Right lobe of liver (tissue), 4 donors: ENCODE data around the genes ZNF280A, GNAZ, CHCHD10, GSTT2B and CABIN1.

DNA sequence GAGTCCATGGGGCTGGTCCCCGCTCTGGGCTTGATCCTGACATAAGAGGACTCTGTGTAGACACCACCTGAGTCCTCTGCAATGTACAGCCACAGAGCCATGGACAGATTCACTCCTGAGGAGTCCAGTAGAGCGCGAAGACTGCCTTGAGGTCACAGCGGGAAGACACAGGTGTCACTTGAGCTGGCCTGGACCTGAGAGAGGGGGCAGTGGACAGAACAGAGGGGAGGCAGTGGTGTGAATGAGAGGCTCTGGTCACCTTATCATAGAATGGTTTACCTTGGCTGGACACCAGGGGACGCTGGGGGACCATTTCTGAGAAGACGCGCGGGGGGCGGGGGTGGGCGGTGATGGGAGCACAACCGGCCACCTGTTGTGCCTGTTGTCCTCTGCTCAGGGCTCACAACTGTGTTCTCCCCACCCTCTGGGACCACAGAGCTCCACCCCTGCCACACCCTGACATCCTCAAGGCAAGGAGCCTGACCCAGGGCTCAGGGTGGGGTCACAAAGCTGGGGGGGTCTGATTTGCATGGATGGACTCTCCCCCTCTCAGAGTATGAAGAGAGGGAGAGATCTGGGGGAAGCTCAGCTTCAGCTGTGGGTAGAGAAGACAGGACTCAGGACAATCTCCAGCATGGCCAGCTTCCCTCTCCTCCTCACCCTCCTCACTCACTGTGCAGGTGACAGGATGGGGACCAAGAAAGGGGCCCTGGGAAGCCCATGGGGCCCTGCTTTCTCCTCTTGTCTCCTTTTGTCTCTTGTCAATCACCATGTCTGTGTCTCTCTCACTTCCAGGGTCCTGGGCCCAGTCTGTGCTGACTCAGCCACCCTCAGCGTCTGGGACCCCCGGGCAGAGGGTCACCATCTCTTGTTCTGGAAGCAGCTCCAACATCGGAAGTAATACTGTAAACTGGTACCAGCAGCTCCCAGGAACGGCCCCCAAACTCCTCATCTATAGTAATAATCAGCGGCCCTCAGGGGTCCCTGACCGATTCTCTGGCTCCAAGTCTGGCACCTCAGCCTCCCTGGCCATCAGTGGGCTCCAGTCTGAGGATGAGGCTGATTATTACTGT, 128.0 kb downstream of the ZNF280B start:
- PRO-cap, 4 experiments: no peak in any of the 4 experiments
- RAMPAGE, long total RNA, 2 experiments: start-site peak on the plus strand in 1 of 2 experiments, centred at position 590 of the sequence, 201 reads per replicate

GRCh38 chr22:22520022-22520760, at the start of gene ZNF280A:
Gene ZNF280A, minus strand, starts transcription at chr22:22520270.
- PRO-cap, 4 experiments: no peak in any of the 4 experiments
- RAMPAGE, long total RNA, 2 experiments: no peak in any of the 2 experiments

DNA sequence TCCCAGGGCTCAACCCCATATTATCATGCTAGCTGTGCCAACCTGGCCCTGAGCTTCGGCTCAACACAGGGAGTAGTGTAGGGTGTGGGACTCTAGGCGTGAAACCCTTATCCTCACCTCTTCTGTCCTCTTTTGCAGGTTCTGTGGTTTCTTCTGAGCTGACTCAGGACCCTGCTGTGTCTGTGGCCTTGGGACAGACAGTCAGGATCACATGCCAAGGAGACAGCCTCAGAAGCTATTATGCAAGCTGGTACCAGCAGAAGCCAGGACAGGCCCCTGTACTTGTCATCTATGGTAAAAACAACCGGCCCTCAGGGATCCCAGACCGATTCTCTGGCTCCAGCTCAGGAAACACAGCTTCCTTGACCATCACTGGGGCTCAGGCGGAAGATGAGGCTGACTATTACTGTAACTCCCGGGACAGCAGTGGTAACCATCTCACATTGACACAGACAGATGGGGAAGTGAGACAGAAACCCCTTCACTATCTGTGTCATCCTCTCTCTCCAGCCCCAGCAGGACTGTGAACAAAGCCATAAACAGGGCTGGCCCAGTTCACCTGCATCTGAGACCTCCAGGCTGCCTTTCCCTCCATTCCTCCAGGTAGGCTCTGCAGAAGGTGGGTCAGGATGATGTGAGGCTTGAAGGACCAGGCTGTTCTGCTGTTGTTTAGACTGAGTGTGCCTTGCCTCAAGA, 76.5 kb downstream of the GGTLC2 start:
- PRO-cap, 4 experiments: no peak in any of the 4 experiments
- RAMPAGE, long total RNA, 2 experiments: no peak in any of the 2 experiments

- PRO-cap, 4 experiments: no peak in any of the 4 experiments
- RAMPAGE, long total RNA, 2 experiments: no peak in any of the 2 experiments
Observed at GRCh38 chr22:22734279-22734828, 89.9 kb downstream of the GGTLC2 start.

DNA sequence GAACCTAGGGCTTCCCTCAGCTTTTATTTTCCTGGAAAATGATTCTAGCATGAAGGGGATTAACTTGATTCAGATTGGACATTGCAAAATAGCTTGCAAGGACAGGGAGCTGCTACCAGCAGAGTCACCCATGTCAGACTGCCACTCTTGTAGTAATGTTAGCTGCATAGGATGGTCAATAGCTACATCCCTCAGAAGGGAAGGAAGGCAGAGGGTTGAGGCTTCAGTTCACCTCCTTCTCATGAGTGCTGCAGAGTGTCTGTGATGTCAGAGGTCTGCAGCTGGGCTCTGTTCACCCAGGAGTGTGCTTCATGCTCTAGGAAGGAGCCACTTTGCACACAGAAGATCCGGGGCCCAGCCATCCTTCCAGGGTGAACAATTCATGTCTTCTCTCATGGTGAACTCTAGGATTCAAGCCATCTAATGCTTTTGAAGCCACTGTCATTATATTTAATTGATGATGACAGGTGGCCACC, 16.0 kb downstream of the IGLL5 start:
- PRO-cap, 4 experiments: no peak in any of the 4 experiments
- RAMPAGE, long total RNA, 2 experiments: no peak in any of the 2 experiments

GRCh38 chr22:23016838-23017404, 53.4 kb upstream of the GNAZ start:
- PRO-cap, 4 experiments: no peak in any of the 4 experiments
- RAMPAGE, long total RNA, 2 experiments: no peak in any of the 2 experiments

GRCh38 chr22:23069516-23070686, at the start of gene GNAZ:
Gene GNAZ, plus strand, starts transcription at chr22:23070519.
- PRO-cap, 4 experiments: peak in 2 of 4 experiments; most common plus-strand start chr22:23070325 (in 2); most common minus-strand start chr22:23070082 (in 1)
- RAMPAGE, long total RNA, 2 experiments: no peak in any of the 2 experiments

DNA sequence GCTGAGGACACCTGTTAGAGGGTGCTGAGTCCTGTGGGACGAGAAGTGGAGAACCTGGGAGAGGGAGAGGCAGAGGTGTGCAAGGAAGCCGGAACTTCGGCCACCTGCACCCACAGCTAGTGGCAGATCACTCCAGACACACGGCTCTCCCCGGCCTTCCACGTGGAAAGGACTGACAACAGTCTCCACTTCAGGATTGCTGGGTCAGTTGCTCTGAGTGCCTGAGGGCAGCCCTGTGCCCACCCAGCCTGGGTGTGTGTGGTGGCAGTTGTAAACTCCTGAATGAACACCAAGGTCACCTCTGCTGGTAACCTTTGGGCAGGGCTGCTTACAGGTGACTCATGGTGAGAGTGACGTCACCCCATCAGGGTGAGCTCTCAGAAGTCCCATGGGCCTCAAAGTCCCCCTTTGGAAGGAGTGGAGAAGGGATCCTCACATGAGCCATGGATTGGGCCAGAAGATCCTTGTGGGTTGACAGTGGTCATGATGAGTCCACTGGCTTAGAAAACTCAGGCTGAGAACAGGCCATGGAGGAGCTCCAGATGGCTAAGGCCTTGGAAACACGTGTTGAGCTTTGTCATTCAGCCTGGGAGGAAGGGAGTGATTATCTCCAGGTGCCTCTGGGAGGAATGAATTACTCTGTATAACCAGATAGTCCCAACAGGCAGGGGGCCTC, 71.2 kb downstream of the BCR start:
- PRO-cap, 4 experiments: peak in 2 of 4 experiments; most common plus-strand start position 314 of the sequence (in 1); most common minus-strand start position 284 of the sequence (in 1)
- RAMPAGE, long total RNA, 2 experiments: no peak in any of the 2 experiments

DNA sequence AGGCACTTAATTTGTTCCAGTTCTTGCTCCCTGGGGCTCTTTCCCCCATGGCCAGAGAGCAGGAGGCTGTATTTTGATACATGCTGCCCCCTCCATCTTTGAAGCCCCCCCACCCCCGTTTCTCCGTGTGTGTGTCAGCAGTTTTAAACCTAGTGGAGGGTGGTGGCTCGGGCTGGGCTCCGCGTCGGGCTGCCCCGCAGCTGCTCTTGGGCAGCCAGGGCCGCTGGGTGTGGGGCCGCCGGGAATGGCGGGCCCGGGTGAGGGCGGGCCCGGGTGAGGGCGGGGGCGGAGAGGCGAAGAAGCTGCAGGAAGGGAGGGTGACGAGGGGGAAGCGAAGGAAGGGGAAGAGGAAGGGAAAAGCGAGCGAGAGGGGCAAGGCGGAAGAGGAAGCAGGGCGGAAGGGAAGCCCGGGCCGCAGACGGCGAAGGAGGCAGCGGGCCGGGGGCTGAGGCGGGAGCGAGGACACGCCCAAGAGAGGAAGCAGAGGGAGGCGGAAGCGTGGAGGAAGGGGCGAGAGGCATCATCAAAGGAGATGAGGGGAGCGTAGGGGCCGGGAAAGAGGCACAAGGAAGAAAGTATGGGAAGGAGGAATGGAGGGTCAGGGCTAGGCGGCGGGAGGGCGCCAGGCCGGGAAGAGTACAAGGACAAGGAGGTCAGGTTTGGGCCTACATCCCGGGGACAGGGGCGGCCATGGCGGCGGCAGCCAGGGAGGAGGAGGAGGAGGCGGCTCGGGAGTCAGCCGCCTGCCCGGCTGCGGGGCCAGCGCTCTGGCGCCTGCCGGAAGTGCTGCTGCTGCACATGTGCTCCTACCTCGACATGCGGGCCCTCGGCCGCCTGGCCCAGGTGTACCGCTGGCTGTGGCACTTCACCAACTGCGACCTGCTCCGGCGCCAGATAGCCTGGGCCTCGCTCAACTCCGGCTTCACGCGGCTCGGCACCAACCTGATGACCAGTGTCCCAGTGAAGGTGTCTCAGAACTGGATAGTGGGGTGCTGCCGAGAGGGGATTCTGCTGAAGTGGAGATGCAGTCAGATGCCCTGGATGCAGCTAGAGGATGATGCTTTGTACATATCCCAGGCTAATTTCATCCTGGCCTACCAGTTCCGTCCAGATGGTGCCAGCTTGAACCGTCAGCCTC, 82.5 kb downstream of the BCR start:
- PRO-cap, 4 experiments: no peak in any of the 4 experiments
- RAMPAGE, long total RNA, 2 experiments: no peak in any of the 2 experiments

GRCh38 chr22:23273389-23273990, 93.2 kb downstream of the BCR start:
- PRO-cap, 4 experiments: no peak in any of the 4 experiments
- RAMPAGE, long total RNA, 2 experiments: no peak in any of the 2 experiments

- PRO-cap, 4 experiments: no peak in any of the 4 experiments
- RAMPAGE, long total RNA, 2 experiments: no peak in any of the 2 experiments
Observed at GRCh38 chr22:23514552-23515132, 65.4 kb downstream of the IGLL1 start.

GRCh38 chr22:23638571-23639383, 6.7 kb upstream of the DRICH1 start:
- PRO-cap, 4 experiments: no peak in any of the 4 experiments
- RAMPAGE, long total RNA, 2 experiments: no peak in any of the 2 experiments

GRCh38 chr22:23700547-23701185, 9.9 kb downstream of the RGL4 start:
- PRO-cap, 4 experiments: peak in 1 of 4 experiments; most common plus-strand start chr22:23700986 (in 1); most common minus-strand start chr22:23700795 (in 1)
- RAMPAGE, long total RNA, 2 experiments: no peak in any of the 2 experiments

GRCh38 chr22:23753460-23753983, 703 bp downstream of the VPREB3 start:
- PRO-cap, 4 experiments: no peak in any of the 4 experiments
- RAMPAGE, long total RNA, 2 experiments: no peak in any of the 2 experiments

DNA sequence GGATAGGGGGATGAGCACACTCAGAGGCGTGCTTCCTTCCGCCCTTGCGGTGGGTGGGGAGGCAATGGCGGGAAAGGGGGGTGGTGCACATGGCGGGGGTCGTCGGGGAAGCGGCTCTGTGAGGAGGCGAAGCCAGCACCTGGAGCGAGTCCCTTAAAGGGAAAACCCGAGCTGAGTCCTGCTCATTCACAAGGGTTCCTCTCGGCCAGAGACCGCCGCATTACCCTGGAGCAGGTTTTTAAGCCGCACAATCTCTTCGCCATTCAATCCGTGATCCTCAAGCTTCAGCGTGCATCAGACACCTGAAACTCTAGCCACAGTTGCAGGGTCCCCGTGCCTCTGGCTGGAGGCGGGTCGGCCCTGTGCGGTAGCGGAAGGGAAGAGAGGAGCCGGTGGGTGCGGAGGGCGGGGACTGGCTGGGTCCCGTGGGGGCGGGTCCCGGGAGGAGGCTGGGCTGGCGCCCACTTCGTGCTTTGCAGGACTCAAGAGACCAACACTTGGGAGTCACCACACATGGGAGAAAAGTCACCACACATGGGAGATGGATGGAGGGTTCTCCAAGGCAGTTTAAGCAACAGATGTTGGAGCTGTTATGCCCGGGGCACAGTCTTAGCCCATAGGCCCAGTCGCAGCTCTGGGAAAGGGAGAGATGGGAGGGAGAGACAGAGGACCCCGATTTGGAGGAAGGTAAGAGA, 717 bp downstream of the C22orf15 start:
- PRO-cap, 4 experiments: no peak in any of the 4 experiments
- RAMPAGE, long total RNA, 2 experiments: no peak in any of the 2 experiments

DNA sequence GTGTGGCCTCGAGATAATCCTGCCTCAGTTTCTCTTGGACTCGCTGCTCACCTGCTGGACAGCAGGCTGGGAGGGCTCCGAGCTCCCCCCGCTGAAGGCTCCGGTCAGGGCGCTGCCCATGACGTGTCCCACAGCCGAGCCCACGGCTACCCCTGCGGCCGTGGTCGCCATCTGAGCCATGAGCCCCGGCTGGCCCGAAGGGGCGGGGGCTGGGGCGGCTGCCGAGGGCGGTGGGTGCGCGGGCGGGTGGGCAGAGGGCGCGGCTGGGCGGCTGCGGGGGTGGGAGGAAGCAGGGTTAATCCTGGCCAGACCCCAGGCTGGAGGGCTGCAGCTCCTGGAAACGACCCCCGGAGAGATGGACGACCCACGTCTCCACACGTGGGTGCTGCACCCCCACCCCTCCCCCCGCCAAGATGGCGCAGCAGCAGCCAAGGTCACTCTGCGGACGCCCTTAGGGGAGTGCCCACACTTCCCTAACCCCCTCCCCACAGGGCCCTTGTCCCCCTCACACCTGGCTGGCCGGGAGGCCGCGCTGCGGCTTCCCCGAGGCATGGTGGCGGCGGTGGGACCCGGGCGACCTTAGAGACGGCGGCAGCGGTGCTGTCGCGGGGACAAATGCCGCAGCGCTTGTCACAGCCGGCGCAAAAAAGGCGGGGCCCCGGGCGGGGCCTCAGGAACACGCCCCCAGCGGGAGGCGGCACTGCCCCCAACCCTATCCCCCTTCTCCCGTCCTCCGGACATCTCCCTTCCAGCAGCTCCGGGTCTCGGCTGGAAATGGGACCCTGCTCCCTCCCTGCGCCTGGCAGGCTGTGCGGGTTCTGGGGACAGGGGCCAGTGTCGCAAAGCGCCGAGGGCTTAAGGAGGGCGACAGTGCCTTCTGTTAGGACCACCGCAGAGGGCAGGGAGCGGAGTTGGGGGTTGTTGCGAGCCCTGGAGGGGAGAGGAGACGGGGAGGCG, at the start of gene CHCHD10:
TSS of gene CHCHD10 (minus strand) at position 650 of the 957 bp plus-strand sequence.
- PRO-cap, 4 experiments: peak in 4 of 4 experiments; most common plus-strand start position 740 of the sequence (in 3); most common minus-strand start position 620 of the sequence (in 4)
- RAMPAGE, long total RNA, 2 experiments: start-site peak on the minus strand in 2 of 2 experiments, centred at positions 166 to 624 of the sequence, 36 to 47 reads per replicate

DNA sequence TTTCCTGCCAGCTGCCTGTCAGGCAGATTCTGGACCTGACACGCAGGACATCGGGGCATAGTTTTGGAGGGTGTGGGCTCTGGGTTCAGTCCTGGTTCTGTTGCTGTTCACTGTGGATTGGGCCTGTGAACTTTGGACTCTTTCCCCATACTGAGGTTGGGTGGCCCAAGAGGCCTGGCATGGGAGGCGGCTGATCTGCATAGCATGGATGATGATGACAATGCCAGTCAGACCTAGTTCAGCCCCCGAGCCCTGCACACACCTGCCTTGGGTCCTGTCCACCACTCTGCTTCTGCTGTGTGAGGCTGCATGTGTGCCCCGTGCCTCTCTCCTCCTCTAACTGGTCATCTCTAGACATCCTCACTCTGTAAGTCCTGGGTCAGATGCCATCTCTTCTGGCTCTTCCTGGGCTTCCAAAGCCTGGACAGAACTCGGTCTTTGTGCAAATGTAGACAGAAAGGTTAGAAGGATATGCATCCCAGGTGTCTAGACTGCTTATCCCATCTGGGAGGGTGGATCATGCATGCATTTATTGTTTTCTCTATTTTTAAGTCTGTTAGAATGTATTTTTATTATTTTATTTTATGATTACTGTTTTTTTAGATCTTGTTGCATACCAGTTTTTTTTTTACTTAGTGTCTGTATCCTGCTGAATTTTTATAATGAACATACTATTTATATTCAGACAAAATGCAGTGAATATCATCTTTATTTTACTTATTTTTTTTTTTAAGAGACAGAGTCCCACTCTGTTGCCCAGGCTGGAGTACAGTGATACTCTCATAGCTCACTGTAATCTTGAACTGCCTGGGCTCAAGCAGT, 16.9 kb downstream of the SMARCB1 start:
- PRO-cap, 4 experiments: peak in 2 of 4 experiments; most common plus-strand start position 230 of the sequence (in 2)
- RAMPAGE, long total RNA, 2 experiments: no peak in any of the 2 experiments

DNA sequence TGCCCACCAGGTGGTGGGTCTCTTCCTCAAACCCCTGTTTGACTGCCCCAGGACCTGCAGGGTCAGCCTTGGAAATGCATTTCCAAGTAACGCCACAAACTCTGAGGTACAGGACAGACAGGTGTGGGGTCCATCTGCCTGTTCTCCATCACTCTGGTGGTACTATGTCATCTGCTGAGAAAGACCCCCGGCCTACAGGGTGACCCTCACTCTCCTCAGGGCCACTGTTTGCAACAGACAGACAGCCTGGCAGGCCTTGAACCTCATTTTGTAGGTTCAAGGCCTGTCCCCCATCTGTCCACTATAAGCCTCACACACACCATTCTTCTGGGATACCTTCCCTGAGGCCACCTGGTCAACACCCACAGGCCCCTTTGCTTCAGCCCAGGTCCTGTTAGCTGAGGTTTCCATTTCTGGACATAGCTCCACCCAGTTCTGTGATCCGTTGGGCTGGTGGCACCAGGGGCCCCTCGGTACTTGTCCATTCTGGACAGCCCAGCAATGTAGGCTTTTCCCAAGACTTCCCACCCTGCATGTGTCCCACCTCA, 3.0 kb downstream of the MIF start:
- PRO-cap, 4 experiments: no peak in any of the 4 experiments
- RAMPAGE, long total RNA, 2 experiments: no peak in any of the 2 experiments

DNA sequence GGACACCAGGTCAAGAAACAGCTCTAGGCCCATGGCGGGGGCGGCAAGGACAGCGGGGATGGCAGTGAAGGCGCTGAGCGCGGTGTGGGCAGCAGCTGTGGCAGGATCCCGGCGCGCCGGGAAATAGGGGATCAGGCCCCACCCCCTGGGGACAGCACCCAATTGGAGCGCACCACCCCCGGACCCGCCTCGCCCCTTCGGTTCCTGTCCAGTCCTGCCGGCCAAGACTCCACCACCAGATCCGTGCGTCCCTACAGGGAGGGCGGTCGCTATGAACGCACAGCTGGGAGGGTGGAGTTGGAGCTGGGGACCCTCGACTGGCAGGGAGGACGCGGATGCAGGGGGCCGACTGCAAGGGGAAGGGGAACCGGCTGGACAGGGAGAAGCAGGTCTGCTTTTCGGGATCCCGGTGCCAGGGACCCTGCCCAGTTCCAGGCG, at the start of gene GSTT2B:
TSS of gene GSTT2B (minus strand) at position 97 of the 438 bp plus-strand sequence.
- PRO-cap, 4 experiments: peak in 4 of 4 experiments; most common plus-strand start position 238 of the sequence (in 4); most common minus-strand start position 97 of the sequence (in 3)
- RAMPAGE, long total RNA, 2 experiments: no peak in any of the 2 experiments

GRCh38 chr22:24011144-24012151, at the start of gene CABIN1:
Gene CABIN1, plus strand, starts transcription at chr22:24011304.
- PRO-cap, 4 experiments: peak in 4 of 4 experiments; most common plus-strand start chr22:24011313 (in 4); most common minus-strand start chr22:24011841 (in 1)
- RAMPAGE, long total RNA, 2 experiments: start-site peak on the plus strand in 1 of 2 experiments, at chr22:24011340-24011757 at its widest, 18 to 135 reads per replicate